Subcutaneous preadipocyte (primary cell): ENCODE measurements around the gene DIP2C.

GRCh38 chr10:260755-261527 is 125.7 kb downstream of the ZMYND11 start:
- CAGE, long polyA plus RNA: no peak

DNA sequence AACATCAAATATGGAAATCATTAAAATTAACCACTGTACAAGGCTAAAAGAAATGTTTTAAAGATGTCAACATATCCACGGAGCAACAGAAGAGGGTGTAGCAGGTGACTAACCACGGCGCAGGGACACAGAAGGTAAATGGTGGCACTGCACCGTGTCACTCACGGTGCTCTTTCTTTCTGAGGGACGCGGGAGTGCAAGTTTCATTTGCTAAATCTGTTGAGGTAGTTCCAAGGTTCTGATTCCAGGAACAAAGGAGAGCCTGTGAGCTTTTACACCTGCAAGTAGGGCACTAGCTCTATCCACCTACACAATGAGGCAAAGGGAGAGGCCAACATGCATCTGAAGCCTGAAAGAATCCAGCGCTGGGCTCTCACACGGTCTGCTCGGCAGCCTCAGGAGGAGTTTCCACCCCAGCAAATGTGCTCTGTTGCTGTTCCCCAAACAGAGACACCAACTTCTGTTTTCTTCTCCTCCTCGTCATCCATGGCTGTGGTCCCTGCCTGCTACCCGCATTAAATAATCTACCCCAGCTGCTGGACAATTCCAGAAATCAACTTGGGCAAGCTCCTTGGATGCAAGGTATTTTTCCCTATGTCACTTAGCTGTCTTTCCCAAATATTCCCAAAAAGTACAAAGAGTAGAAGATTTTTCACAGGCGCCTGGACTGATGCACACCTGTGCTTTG is 176.6 kb downstream of the ZMYND11 start:
- CAGE, long polyA plus RNA: no peak

- CAGE, long polyA plus RNA: no peak
Measured at GRCh38 chr10:379956-380850, 244.9 kb downstream of the ZMYND11 start.

- CAGE, long polyA plus RNA: no peak
Measured at GRCh38 chr10:489501-489918, 200.0 kb downstream of the DIP2C start.

GRCh38 chr10:513257-513819 is 176.1 kb downstream of the DIP2C start:
- CAGE, long polyA plus RNA: no peak

- CAGE, long polyA plus RNA: no peak
Measured at GRCh38 chr10:607754-608163, 81.7 kb downstream of the DIP2C start.

DNA sequence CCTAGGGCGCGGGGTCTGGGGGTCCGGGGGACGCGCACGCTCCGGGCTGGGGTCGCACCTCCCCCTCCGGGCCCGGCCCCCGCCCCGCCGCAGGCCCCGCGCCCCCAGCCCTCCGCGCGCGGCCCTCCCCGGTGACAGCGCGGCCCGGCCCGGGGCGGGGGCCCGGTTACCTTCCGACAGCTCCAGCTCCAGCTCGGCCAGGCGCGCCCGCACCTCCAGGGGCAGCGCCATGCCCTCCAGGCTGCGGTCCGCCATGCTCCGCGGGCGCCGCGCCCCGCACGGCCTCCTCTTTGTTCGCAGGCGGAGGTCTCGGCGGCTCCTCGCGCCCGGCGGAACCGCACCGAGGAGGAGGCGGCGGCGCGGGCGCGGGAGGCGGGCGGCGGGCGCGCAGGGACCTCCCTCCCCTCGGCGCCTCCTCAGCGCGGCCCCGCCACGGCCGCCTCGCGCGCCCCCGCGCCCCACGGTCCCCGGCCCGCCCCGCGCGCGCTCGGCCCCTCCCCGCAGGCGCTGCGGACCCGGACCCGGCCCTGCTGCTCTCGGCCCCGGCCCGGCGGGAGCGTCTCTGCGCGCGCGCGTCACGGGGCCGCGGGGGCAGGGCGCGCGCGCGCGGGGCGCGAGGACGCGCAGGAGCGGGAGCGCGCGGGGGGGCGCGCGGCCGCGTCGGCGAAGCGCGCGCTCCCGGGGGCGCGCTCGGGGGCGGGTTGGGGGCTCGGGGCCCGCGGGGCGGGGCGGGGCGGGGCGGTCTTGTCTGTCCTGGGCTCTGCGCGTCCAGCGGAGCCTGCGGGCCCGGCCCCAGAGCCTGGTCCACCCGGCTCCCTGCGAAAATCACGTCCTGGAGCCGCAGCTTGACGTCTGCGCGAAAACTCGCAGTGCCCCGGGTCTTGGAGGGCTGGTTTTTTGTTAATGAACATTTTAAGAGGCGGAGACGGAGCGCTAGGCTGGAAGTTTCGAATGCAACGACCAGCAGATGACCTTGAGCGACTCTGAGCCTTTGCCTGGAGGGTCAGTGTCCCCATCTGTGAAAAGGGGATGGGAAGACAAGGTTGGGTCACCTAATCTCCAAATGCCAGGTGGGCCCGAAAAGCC is at the start of gene DIP2C:
Gene DIP2C (minus strand): TSS at position 345 of the 1,086 bp plus-strand sequence.
- CAGE, long polyA plus RNA: no peak

DNA sequence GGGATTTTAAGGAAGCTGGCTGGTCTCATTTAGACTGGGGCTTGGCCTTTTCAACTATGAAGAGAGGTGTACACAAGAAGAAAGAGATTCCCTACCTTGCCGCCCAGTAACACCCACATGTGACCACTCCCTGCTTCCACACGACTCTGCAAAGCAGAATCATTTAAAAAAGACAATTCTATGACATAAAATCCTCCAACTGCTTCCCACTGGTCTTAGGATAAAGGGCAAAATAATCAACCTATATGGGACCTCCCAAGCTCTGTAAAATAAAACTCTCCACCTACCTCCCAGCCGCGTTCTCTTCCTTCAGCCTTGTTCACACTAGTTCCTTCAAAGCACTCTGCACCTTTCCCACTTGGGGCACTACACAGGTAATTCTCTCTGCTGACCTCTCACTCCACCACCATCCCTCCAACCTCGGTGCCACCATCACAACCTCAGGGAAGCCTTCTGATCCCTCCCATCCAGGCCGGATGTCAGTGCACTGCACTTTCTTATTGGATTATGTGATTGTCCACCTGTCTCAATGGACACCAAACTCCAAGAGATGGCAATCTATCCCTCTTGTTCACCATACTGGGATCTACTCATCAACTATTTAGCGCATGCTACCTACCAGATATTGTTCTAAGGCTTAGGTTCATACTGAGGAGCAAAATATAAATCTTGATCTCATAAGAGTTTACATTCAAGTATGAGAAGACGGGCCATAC is 7.1 kb downstream of the LARP4B start:
- CAGE, long polyA plus RNA: no peak

DNA sequence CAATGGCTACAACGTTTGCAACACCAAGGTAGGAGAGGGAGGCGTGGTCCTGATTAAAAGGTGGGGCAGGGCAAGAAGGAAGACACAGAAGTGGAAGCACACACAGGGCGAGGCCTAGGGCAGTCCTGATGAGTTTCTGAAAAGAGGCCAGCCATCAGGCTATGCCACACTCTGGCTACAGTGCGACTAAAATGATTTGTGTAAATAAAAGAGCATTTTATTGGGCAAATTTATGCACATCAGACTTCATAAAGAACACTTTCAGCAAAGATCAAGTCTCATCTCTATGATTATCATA is 5.1 kb downstream of the LARP4B start:
- CAGE, long polyA plus RNA: no peak

- CAGE, long polyA plus RNA: no peak
Measured at GRCh38 chr10:971655-971936, 16.6 kb upstream of the GTPBP4 start.

GRCh38 chr10:983795-984693 is 4.2 kb upstream of the GTPBP4 start:
- CAGE, long polyA plus RNA: no peak

- CAGE, long polyA plus RNA: no peak
Measured at GRCh38 chr10:1098990-1099461, 42.8 kb downstream of the WDR37 start.

- CAGE, long polyA plus RNA: no peak
Measured at GRCh38 chr10:1116422-1117239, 60.4 kb downstream of the WDR37 start.

DNA sequence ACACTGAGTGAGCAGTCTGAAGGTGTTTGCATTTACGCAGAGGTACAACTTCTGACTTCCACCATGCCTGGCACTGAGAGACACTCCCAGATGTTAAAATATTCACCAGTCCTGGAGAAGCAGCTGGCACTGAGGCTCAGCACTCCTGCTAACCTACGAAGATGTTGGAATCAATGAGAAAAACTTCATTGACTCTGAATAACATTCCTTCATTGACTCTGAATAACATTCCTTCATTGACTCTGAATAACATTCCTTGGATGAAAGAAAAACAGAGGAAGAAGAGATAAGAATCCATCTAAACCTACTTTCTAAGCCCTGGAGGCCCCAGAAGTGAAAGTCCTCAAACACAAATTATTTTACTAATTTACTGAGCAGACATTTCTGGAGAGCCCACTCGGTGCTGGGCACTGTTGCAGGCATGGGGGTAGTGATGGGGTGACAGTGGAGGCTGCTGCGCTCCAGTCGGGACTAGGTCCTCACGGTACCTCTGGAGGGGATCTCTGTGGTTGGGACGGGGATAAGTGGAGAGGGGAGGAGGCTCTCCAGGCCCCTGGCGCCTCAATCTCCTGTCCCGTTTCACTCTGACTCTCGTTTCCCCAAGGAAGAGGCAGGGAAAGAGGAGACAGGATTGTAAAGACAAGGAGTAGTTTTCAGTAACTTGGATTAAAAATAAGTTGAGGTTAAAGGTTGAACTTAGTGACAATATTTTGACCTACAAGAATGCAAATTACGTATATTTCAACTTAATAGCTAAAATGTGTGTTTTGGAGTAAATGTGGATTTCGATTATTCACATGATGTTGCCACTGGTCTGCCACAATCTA is 254.2 kb downstream of the WDR37 start:
- CAGE, long polyA plus RNA: no peak

- CAGE, long polyA plus RNA: no peak
Measured at GRCh38 chr10:1454335-1455015, 282.9 kb downstream of the ADARB2 start.

GRCh38 chr10:3045552-3046801 is 21.4 kb upstream of the PFKP start:
- CAGE, long polyA plus RNA: no peak

DNA sequence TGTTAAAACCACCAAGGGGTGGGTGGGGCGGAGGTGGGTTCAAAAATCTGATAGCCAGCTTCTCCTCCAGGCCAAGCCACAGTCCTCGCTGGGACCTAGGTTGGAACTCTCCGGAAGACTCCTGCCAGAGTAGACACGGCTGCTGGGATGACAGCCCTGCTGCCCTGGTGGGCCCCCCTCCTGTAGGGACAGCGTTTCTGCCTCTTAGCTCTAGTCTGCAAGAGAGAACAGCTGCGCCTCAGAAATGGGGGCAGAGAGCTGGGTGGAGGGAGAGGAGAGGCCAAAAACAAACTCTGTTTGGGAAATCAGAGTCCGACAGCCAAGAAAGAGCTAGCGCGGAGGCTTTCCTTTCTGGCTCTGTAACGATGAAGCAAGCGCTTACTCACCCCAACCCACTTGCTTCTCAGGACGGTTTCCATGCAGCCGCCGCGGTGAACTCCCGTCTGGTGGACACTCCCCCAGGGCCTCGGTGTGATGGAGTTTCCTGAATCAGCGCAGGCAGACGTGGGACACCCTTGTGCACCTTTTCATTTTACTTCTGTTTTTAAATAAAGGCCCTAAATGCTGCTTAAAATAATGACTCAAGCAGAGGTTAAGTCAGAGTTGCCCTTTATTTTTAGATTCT is 35.3 kb downstream of the PITRM1 start:
- CAGE, long polyA plus RNA: no peak

GRCh38 chr10:3248495-3248965 is 75.9 kb upstream of the PITRM1 start:
- CAGE, long polyA plus RNA: no peak

GRCh38 chr10:3262821-3263058 is 90.2 kb upstream of the PITRM1 start:
- CAGE, long polyA plus RNA: no peak

- CAGE, long polyA plus RNA: no peak
Measured at GRCh38 chr10:3468929-3469890, 296.6 kb upstream of the PITRM1 start.